A375 (cell line): ENCODE results near the gene LIN7C.

- RAMPAGE, long total RNA, result no peak
Measured at GRCh38 chr11:19789652-19790458, 77.2 kb downstream of the NAV2 start.

DNA sequence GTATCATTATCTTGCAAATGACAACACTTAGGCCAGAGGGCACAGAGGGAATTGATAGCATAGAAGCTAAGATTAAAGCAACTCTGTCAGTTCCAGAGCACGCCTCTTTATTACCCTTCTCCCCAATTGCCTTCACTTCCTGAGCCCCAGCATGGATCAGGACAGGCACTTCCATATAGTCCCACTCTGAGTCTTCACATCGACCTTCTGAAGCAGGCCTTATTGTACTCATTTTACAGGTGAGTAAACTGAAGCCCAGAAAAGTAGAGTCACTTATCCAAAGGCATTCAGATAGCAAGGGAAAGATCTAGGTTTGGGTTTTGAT, 116.9 kb downstream of the NAV2 start:
- RAMPAGE, long total RNA, result no peak

GRCh38 chr11:19846674-19847351, 134.2 kb downstream of the NAV2 start:
- RAMPAGE, long total RNA, result no peak

GRCh38 chr11:19953827-19954374, 206.4 kb downstream of the DBX1 start:
- RAMPAGE, long total RNA, result no peak

GRCh38 chr11:20035618-20036683, 124.3 kb downstream of the DBX1 start:
- RAMPAGE, long total RNA, result no peak

GRCh38 chr11:20042197-20042886, 117.9 kb downstream of the DBX1 start:
- RAMPAGE, long total RNA, result no peak

GRCh38 chr11:20079901-20080451, 80.3 kb downstream of the DBX1 start:
- RAMPAGE, long total RNA, result no peak

GRCh38 chr11:20357282-20357724, 6.2 kb upstream of the HTATIP2 start:
- RAMPAGE, long total RNA, result no peak

- RAMPAGE, long total RNA, result no peak
Measured at GRCh38 chr11:21912427-21912836, 280.5 kb upstream of the ANO5 start.

DNA sequence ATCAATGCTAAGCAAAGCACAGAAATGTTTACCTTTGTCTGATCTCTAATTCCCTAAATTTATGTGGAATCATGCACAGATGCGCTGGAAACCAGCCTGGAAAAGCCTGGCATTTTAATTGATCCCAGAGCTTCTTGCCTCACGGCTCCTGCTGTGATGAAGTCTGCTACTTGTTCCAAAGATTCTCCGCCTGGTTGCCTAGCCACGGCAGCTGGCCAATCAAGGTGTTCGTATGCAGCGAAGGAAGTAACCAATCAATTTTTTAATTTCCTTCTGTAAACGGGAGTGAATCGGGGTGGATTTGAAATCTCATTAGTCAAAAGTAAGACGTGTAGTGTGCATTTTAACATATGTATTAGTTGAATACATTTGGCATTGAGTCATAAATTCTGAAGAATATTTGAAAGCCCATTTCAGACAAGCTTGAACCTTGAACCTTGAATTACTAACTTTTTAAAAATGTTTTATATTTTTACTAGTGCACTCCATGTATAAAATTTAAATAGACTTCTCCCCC, 133.7 kb downstream of the FANCF start:
- RAMPAGE, long total RNA, result no peak

GRCh38 chr11:22624589-22624913, 1.1 kb downstream of the FANCF start:
- RAMPAGE, long total RNA, result no peak

GRCh38 chr11:22677195-22677910, 10.9 kb downstream of the GAS2 start:
- RAMPAGE, long total RNA, result no peak

DNA sequence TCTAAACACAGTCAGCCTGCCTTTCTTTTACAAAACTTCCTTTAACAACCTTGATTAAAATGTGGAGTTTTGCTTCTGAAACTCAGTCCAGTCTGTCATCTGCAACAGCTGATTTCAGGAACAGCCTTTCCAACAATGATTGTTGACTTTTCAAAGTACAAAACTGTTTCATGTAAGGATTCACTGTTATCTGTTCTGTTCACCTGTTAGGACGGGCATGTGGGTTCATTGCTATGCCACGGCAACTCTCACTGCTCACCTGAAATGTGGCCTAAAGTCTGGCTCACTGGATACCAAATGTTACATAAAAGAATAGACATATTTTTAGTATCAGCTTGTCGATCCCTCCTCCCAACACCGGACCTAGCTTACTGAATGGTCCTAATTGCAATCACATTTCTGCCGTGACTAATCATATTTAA, 242.8 kb downstream of the LUZP2 start:
- RAMPAGE, long total RNA, result no peak

GRCh38 chr11:27385163-27385844, 22.3 kb upstream of the CCDC34 start:
- RAMPAGE, long total RNA, result no peak

DNA sequence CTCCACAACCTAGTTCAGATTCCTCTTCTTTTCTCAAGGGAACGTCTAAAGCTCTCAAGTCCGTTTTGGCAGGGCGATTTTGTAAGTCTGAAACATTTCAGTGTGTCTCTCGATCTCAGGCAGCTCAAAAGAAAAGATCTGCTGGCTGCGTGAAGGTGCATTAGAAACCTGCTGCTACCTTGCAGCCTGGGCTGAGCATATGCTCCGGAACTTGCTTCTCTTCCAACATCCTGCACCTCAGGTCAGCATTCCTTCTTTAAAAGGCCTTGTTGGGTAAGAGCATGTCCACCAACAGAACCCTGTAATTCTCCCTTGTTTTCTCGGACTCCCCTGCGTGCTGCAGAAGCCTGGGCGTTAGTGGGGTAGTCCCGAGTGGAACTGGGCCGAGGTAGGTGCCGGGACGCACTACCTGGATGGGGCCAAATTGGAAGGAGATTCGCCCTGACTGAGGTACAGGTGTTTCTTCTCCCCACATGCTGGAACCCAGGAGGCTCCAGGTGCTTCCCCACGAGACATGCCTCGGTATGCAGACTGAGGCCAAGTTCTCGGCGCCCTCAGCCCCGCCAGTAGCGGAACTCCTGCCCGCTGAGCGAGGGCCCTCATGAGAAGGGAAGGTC, 1.3 kb downstream of the LGR4 start:
- RAMPAGE, long total RNA, result no peak

DNA sequence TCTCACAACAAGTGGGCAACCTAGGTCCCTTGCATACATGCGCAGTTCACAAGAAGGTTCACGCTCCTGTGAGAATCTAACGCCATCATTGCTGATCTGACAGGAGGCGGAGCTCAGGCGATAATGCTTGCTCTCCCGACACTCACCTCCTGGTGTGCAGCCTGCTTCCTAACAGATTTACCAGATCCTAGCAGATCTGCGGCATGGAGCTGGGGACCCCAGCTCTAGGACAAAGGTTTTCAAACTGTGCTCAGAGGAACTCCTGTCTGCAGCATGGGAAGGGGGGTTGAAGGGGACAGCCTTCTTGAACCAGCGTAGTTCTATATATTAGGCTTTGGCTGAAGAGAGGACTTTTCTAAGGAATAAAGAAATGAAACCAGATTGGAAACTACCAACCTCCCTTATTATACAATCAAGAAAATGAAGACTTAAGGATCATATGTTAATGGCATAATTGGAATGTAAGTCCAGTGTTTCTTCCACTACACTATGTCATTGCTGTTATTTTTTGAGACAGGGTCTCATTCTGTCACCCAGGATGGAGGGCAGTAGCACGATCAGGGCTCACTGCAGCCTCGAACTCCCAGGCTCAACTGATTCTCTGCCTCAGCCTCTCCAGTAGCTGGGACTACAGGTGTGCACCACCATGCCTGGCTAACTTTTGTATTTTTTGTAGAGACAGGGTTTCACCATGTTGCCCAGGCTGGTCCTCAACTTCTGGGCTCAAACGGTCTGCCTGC, 17.0 kb downstream of the LIN7C start:
- RAMPAGE, long total RNA, result no peak

DNA sequence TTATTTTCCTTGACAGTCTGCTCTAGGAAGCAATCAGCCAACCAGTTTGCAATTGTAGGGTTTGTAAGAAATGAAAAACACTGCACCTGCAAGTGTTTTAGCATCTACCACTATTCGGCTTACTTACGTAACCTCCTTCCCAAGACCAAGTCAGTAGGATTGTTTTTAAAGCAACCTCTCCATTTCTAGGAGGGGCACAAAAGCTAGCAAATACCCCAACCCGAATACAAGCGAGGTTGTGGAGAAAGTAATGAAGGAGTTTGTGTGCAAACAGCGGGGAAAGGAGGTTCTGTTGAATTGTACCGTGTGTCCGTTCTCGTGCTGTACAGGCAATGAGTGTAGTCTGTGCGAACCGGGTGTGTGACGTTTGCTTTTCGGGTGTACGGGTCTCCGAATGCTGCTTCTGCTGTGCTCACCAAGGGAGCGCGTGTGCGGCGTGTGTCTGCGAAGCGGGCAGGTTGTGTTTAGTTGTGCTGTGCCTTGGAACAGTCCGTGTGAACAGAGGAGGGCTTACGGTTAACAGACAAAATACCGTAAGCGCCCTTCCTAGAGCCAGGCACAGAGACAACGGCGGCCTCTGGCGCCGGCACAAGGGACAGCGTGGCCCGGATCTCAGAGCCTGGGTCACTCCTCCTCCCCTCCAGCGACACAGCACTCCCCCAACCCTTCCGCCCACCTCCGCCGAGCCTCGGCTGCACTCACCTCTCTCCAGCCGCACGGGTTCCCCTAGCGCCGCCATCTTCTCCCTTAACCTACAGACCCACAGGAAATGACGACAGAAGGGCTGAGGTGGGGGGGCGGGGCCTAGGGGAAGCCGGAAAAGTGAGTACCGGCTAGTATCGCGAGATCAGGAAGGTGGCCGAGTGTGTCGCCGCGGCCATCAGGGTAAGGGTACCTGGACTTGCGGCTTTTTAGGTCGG, at the start of gene LIN7C:
LIN7C (minus strand) TSS at position 756 of the 920 bp plus-strand sequence.
- RAMPAGE, long total RNA, result no peak

- RAMPAGE, long total RNA, result no peak
Measured at GRCh38 chr11:27701427-27701970, 1.2 kb upstream of the BDNF start.

- RAMPAGE, long total RNA, result no peak
Measured at GRCh38 chr11:27721782-27722989, 21.9 kb upstream of the BDNF start.

- RAMPAGE, long total RNA, result no peak
Measured at GRCh38 chr11:27934115-27934611, 173.8 kb downstream of the KIF18A start.